Measurements from ENCODE around the gene LRRC72.

GRCh38 chr7:12686297-12687174 lies 897 bp upstream of the ARL4A start:
- PRO-cap, result bidirectional peak, plus-strand start at chr7:12686898, minus-strand start at chr7:12686579
- RAMPAGE, long total RNA, 4 experiments, result start-site peak on the plus strand in 4 of 4 experiments, at chr7:12686850-12687043 at its widest, 18 to 356 reads per replicate

GRCh38 chr7:12729157-12729810 lies 41.9 kb downstream of the ARL4A start:
- PRO-cap, result no peak
- RAMPAGE, long total RNA, 4 experiments, result no peak in any of the 4 experiments

GRCh38 chr7:13057352-13058112 lies 370.1 kb downstream of the ARL4A start:
- PRO-cap, result no peak
- RAMPAGE, long total RNA, 4 experiments, result no peak in any of the 4 experiments

DNA sequence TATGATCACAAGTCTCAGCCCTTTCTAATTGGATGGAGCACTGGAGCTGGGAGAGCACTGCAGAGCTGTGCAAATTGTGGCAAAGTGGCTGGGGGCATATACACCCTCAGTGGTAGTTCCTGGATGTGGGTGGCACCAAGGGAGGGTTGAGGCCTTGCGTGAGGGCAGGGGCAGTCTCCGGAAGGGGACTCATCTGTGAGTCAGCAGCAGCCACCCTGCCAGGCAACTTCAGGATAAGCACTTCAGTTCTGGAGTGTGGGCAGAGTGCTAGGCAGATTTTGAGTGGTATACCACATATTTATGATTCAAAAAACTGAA lies 210.5 kb downstream of the ETV1 start:
- PRO-cap, result no peak
- RAMPAGE, long total RNA, 4 experiments, result no peak in any of the 4 experiments

- PRO-cap, result no peak
- RAMPAGE, long total RNA, 4 experiments, result no peak in any of the 4 experiments
These were observed 97.8 kb downstream of the AGMO start for GRCh38 chr7:15464098-15464310.

DNA sequence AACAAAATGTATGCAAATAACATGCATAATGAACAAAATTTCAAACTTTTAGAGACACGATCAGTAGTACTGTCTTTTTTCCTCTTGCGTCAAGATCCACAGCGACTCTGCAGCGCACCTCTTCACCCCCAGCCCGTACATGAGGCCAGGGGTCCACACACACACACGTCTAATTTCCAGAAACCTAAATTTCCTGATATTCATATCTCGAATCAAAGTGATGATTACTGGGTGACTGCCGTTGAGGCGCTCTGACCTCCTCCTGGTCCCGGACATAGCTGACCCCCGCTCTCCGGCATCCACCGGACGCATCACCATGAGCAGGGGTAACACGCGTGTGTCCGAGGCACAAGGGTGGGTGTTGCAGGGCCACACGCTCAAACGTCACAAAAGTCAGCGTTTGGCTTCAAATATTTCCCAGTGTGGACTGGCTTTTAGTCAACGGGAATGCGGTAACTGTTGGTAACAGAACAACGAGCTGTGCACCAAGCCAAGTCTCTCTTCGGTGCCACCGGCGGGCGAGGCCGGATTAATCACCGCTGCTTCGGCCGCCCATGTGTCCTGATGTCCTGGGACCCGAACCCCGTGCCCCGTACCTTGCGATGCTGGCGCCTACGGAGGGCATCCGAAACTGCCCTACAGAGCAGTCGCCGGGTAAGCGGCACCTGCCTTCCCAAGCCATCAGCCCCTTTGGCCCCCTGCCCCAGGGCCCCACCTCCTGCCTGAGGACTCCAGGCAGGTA lies at the start of gene LRRC72:
LRRC72 (plus strand) TSS at position 437 of the 742 bp plus-strand sequence.
- PRO-cap, result no peak
- RAMPAGE, long total RNA, 4 experiments, result no peak in any of the 4 experiments

DNA sequence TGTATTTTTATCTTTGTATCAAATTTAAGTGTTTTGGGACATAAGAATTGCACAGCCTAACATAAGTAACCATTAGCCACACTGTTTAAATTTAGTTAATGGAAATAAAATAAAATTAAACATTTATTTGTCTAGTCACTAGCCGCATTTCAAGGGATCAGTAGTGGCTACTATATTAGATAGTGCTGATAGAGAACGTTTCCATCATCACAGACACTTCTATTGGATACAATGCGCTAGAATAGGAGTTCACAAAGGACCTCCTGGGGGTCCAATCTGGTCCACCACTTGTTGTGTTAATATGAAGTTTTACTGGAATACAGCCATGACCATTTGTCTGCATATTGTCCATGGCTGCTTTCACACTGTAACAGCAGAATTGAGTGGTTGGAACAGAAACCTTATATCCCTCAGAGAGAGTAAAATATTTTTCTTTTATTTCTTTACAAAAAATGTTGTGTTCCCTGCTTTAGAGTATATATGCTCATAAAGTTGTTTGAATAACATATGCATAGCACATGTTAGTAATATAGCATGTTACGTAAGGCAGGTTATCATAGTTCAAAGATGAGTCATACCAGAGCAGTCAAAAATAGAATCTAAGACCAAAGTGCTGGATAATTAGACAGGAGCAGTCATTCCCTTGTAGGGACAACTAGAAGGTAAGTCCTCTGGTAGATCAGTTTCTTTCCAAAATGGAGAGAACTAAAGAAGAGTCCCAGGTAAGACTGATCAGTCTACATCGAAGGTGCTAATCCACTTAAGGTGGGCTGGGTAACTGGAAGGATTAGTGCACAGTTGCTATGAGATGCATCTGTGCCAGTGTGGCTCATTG lies 14.8 kb downstream of the BZW2 start:
- PRO-cap, result no peak
- RAMPAGE, long total RNA, 4 experiments, result no peak in any of the 4 experiments

DNA sequence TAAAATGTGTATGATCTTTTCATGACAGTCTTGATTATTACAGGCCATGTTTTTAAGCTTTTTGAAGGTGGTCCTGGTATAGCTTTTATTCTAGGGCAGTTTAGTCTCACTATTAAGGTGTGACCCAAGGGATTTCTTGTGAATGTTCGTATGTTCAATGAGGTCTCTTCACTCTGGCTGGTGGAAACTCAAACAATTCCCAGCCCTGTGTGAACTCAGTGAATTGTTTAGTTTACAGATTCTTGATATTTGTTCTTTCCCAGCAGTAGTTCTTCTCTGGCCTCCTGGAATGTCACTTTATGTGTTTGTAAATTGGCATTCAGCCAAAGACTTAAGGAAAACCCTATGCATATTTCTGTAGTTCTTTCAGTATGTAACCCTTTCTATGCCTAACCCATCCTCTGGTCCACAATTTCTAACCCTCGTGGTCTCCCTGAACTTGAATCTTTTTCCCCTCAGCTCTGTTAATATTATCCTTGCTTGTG lies 23.4 kb upstream of the AGR3 start:
- PRO-cap, result no peak
- RAMPAGE, long total RNA, 4 experiments, result no peak in any of the 4 experiments

DNA sequence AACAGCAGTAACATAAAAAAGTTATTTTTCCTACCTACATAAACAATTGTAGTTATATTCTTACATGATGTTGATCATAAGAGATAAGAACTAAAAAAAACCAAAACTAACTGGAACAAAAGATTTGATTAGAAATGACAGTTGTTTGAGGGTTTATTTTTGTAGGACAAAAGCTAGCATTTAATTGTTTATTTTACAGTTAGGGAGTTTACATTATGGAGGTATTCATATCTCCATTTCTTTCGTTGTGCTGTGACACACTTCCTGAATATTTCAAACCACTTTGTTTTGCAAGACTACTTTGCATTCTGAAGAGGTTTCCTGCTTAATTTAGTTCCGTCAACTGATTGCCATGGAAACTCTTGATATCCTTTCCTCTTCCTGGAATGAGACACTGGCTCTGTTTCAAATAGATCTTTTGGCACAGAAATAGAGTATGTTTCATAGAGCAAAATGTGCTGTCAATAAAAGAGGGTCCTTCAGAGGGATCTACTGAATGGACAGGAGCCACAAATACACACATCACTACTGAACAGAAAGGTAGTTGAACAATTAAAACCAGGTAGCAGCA lies 159.5 kb upstream of the AGR3 start:
- PRO-cap, result no peak
- RAMPAGE, long total RNA, 4 experiments, result no peak in any of the 4 experiments

DNA sequence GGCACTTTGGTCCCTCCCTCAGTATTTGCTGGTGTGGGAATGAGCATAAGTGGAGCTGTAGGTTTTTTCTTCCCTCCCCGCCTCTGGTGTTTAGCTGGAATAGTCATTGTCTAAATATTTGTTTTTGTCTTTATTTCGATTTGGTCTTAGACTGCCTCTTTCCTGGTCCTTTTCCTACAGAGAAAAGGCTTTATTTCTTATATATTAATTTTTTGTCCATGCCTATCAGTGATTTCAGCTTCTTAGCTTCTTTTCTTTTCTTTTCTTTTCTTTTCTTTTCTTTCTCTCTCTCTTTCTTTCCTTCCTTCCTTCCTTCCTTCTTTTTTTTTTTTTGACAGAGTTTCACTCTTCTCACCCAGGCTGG lies 203.5 kb upstream of the AGR3 start:
- PRO-cap, result no peak
- RAMPAGE, long total RNA, 4 experiments, result no peak in any of the 4 experiments

- PRO-cap, result no peak
- RAMPAGE, long total RNA, 4 experiments, result no peak in any of the 4 experiments
These were observed 199.1 kb upstream of the AHR start for GRCh38 chr7:17099263-17099920.

- PRO-cap, result no peak
- RAMPAGE, long total RNA, 4 experiments, result no peak in any of the 4 experiments
These were observed 64.1 kb upstream of the AHR start for GRCh38 chr7:17233964-17235207.

DNA sequence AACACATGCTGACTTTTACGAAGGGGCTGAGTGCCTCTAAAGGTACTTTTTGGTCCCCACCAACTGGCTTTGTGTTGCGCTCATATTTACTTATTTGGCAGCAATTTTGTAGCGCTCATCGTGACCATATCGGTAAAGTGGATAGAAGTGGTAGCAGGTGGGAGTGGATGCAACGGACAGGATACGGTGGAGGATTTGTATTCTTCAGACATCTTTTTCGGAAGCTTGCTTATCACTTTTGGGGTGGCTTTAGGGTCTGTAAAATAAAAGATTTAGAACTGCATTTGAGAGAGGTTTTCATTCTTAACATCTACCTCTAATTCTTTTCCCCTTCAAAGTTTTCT lies 1.3 kb downstream of the AHR start:
- PRO-cap, result no peak
- RAMPAGE, long total RNA, 4 experiments, result no peak in any of the 4 experiments

GRCh38 chr7:17338942-17339826 lies 40.7 kb downstream of the AHR start:
- PRO-cap, result no peak
- RAMPAGE, long total RNA, 4 experiments, result start-site peak on the plus strand in 1 of 4 experiments, at chr7:17339050-17339646 at its widest, 18 to 47 reads per replicate

GRCh38 chr7:17521375-17521725 lies 222.9 kb downstream of the AHR start:
- PRO-cap, result no peak
- RAMPAGE, long total RNA, 4 experiments, result no peak in any of the 4 experiments

DNA sequence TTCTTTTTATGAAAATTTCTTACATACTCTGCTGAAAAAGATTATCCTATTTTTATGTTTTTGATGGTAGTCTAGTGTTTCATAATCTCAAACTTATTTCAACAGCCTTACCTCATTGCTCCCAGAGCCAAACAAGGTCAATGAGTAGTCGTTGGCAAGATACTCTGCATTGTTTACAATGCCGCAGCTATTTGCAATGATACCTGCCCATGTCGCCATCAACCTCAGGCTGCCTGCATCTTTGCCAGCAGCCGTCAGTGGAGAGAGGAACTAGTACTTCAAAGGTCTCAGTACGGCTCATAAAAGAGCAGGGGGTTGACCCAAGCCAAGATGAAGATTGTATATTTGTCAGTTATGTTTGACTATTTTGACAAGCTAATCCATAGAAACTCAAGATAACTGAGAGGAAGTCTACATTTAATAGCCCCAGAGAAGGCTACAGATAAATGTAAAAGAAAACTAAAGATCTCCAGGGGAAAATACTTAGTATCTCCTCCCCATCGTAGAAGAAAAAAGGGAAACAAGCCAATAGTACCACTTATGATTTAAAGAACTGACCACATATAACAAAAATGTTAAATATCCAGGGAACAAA lies 226.0 kb downstream of the AHR start:
- PRO-cap, result no peak
- RAMPAGE, long total RNA, 4 experiments, result no peak in any of the 4 experiments

GRCh38 chr7:17651759-17652321 lies 288.5 kb downstream of the SNX13 start:
- PRO-cap, result no peak
- RAMPAGE, long total RNA, 4 experiments, result no peak in any of the 4 experiments

- PRO-cap, result no peak
- RAMPAGE, long total RNA, 4 experiments, result no peak in any of the 4 experiments
These were observed 211.3 kb downstream of the SNX13 start for GRCh38 chr7:17729054-17729375.

- PRO-cap, result no peak
- RAMPAGE, long total RNA, 4 experiments, result no peak in any of the 4 experiments
These were observed 1.2 kb downstream of the SNX13 start for GRCh38 chr7:17939051-17939600.

DNA sequence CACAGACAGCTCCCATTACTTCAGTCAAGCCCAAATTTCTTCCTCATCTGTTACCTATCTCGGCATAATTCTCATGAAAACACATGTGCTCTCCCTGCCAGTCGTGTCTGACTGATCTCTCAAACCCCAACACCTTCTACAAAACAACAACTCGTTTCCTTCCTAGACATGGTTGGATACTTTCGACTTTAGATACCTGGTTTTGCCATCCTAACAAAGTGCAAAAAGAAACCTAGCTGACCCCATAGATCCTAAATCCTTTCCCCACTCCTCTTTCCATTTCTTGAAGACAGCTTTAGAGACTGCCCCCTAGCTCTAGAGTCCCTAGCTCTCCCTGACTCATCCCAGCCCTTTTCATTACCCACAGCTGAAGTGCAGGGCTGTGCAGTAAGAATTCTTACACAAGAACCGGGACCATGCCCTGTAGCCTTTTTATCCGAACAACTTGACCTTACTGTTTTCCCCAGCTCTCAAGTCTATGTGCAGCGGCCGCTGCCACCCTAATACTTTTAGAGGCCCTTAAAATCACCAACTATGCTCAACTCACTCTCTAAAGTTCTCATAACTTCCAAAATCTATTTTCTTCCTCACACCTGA lies 93.1 kb downstream of the MACC1 start:
- PRO-cap, result no peak
- RAMPAGE, long total RNA, 4 experiments, result start-site peak on the minus strand in 1 of 4 experiments, centred at position 304 of the sequence, 8 reads per replicate